ENCODE data around the gene TRIM62.

DNA sequence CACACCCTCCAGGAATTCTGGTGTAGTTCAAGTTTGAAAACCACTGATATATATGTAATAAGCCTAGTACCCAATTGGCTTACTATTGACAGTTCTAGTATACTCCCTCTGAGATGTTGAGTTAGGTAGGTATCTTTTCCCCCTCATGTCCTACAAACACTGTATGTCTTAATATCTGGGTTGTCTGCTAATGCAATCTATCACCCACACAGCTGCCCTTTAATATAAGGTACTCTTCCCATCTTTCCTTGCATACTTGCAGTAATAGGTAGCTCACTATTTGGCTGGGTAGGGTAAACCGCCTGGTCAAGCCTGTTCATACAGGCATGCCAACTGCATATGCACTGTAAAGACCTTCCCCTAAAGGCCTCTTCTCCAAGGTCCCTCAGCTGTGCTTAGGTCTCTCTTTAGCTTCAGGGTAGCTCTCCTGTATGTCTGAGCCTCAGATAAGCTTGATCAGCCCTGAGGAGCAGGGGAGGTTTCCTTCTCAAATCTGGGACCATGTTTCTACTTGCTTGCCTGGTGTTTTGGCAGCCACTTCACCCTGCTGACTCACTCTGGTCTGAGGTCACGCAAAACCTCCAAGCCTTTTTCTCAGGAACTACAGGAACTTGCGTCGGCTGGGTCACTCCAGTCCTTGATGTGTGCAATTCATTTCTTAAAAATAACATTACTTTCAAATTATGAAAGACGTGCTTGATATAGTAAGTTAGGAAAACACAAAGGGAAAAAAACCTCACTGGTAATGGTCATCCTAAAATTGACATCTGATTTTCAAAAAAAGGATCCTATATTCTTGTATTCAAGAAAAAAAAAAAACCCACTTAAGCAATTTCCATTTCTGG, 24.5 kb upstream of the RNF19B start:
- RRBS: no CpG with 5 or more reads among the region's 5 CpGs
CAGE:
- cytosol, long polyA plus RNA: no peak
- long polyA plus RNA: no peak
- nucleus, long polyA plus RNA: no peak

CAGE:
- cytosol, long polyA plus RNA: no peak
- long polyA plus RNA: no peak
- nucleus, long polyA plus RNA: no peak
These were observed 19.9 kb downstream of the TRIM62 start for GRCh38 chr1:33161988-33162239.

- RRBS: 1% methylated on average over 24 of the region's 43 CpGs
CAGE:
- cytosol, long polyA plus RNA: no peak
- long polyA plus RNA: no peak
- nucleus, long polyA plus RNA: no peak
These were observed at the start of gene TRIM62 for GRCh38 chr1:33181826-33182507. Gene TRIM62 (minus strand): TSS chr1:33182043.

DNA sequence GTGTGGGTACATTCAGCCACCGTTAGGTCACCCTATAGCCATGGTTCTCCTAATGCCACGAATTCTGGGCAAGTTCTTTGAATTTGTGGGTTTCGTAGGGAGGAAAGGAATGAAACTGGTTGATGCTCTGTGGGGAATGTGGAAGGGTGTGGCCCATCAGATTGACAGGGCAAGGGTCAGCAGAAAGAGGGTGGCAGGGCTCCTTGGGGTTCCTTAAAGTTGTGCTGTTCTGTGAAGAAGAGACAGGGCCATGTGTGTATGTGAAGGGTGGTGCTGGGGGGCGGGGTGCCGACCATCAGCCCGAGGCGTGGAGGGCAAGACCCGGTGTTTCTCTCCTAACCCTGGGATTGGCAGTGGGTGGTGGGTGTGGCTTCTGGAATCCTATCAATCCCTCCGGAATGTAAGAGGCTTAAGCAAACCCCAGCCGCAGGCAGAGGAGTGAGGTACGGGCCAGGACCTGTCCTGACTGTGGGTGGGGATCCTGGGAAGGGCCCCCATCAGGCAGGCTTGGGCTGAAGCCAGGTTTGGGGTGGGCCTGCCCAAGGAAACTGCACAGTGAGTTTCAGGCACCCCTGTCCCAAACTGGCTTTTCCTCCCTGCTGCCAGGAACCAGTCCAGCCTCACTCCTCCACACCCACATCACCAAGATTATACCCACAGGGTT, 35.3 kb upstream of the ZNF362 start:
- RRBS: 85% methylated on average over 2 of the region's 11 CpGs
CAGE:
- cytosol, long polyA plus RNA: no peak
- long polyA plus RNA: no peak
- nucleus, long polyA plus RNA: no peak

GRCh38 chr1:33244007-33244532, 12.2 kb upstream of the ZNF362 start:
- RRBS: no CpG with 5 or more reads among the region's 4 CpGs
CAGE:
- cytosol, long polyA plus RNA: no peak
- long polyA plus RNA: no peak
- nucleus, long polyA plus RNA: no peak

GRCh38 chr1:33256625-33257864, 753 bp downstream of the ZNF362 start:
- RRBS: 4% methylated on average over 27 of the region's 88 CpGs
CAGE:
- cytosol, long polyA plus RNA: no peak
- long polyA plus RNA: no peak
- nucleus, long polyA plus RNA: no peak

GRCh38 chr1:33258652-33259205, 2.4 kb downstream of the ZNF362 start:
- RRBS: no CpG with 5 or more reads among the region's 4 CpGs
CAGE:
- cytosol, long polyA plus RNA: no peak
- long polyA plus RNA: no peak
- nucleus, long polyA plus RNA: no peak

- RRBS: no CpG with 5 or more reads among the region's 2 CpGs
CAGE:
- cytosol, long polyA plus RNA: no peak
- long polyA plus RNA: no peak
- nucleus, long polyA plus RNA: no peak
These were observed 24.4 kb upstream of the A3GALT2 start for GRCh38 chr1:33345127-33345969.

DNA sequence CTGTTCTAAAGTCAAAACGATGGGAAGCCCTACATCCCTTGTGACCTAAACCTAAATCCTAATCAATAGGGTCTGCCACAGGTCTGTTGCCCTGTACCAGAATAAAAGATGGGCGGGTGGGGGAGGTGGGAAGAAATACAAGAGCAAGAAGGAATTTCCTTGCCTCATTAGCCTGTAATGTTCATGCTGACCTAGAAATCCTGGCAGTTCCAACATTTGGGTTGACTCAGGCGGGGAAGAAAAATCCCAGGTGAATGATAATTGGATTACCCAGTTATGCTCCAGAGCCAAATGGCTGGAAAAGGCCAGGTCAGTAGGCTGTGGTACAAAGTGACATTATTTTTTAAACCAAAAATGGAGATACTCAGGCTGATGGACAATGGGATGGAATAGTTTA, 27.3 kb upstream of the A3GALT2 start:
- RRBS: no CpG with 5 or more reads among the region's 3 CpGs
CAGE:
- cytosol, long polyA plus RNA: no peak
- long polyA plus RNA: no peak
- nucleus, long polyA plus RNA: no peak

GRCh38 chr1:33605986-33606847, 133.8 kb downstream of the ZSCAN20 start:
- RRBS: no CpG with 5 or more reads among the region's 15 CpGs
CAGE:
- cytosol, long polyA plus RNA: no peak
- long polyA plus RNA: no peak
- nucleus, long polyA plus RNA: no peak

- RRBS: no CpG with 5 or more reads among the region's 19 CpGs
CAGE:
- cytosol, long polyA plus RNA: no peak
- long polyA plus RNA: no peak
- nucleus, long polyA plus RNA: no peak
These were observed 1.8 kb upstream of the CSMD2 start for GRCh38 chr1:34166754-34167341.

DNA sequence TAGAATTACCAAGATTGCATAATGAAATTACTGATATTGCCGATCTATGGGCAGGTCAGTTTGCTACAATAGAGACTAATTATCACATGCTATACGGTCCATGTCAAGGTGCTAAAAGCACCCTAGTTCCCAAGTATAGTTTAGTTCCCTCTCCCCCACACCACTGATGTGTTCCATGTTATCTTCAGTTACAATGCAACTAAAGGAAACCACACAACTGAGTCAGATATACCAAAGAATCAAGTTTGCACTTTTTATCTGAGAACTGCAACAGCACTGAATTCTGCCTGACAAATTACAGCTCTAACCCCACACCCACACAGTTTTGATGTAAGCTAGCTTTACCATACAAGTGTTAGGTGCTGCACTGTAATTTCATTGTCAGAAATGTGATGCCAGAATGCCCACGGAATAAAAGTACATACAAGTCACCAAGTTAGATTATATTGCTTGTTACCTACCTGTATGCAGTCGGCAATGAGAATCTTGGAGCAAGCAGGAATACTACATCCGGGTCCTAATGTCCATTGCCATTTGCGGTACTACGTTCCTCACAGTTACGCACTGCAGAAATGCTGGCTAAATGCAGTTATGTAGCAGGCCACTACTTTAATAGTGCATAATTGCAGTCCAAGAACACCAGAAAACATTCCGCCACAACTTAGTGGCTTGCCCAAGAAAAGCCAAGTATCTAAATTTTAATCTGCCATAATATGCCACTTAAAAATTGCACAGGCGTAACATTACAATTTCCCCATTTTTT, 12.1 kb downstream of the SFPQ start:
- RRBS: no CpG with 5 or more reads among the region's 10 CpGs
CAGE:
- cytosol, long polyA plus RNA: no peak
- long polyA plus RNA: no peak
- nucleus, long polyA plus RNA: no peak

DNA sequence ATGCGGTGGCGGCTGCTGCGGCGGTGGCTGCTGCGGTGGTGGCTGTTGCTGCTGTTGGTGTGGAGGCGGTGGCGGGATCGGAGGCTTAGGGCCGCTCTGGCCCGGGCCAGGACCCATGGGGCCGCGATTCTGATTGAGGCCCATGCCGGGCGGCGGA, 272 bp downstream of the SFPQ start:
- RRBS: under 1% methylated on average over 6 of the region's 15 CpGs
CAGE:
- cytosol, long polyA plus RNA: no peak
- long polyA plus RNA: no peak
- nucleus, long polyA plus RNA: no peak

DNA sequence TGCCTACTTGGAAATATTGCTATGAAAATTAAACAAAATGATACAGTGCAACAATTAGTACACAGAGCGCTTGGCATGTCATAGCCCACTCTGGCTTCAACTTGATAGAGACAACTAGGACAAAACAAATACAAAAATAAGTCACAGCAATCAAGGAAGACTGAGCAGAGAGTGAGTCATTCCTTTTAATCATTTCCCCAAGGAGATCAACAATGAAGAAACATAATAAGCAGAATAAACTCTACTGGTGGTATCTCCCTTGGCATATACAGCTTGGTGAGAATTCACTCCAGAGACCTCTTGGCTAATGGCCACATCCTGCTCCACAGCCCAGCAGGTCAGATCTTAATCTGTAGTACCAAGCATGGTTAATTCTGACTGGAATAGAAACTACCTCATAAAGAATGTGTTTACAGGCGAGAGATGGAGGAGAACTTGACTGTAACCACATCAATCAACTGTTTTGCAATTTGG, 51.4 kb downstream of the KIAA0319L start:
- RRBS: no CpG with 5 or more reads among the region's 2 CpGs
CAGE:
- cytosol, long polyA plus RNA: no peak
- long polyA plus RNA: no peak
- nucleus, long polyA plus RNA: no peak

- RRBS: no CpG with 5 or more reads among the region's 57 CpGs
CAGE:
- cytosol, long polyA plus RNA: no peak
- long polyA plus RNA: no peak
- nucleus, long polyA plus RNA: no peak
These were observed 4.4 kb downstream of the TFAP2E start for GRCh38 chr1:35577284-35578095.

- RRBS: 3% methylated on average over 30 of the region's 75 CpGs
CAGE:
- cytosol, long polyA plus RNA: no peak
- long polyA plus RNA: no peak
- nucleus, long polyA plus RNA: no peak
These were observed 10.8 kb downstream of the C1orf216 start for GRCh38 chr1:35707660-35708449.

DNA sequence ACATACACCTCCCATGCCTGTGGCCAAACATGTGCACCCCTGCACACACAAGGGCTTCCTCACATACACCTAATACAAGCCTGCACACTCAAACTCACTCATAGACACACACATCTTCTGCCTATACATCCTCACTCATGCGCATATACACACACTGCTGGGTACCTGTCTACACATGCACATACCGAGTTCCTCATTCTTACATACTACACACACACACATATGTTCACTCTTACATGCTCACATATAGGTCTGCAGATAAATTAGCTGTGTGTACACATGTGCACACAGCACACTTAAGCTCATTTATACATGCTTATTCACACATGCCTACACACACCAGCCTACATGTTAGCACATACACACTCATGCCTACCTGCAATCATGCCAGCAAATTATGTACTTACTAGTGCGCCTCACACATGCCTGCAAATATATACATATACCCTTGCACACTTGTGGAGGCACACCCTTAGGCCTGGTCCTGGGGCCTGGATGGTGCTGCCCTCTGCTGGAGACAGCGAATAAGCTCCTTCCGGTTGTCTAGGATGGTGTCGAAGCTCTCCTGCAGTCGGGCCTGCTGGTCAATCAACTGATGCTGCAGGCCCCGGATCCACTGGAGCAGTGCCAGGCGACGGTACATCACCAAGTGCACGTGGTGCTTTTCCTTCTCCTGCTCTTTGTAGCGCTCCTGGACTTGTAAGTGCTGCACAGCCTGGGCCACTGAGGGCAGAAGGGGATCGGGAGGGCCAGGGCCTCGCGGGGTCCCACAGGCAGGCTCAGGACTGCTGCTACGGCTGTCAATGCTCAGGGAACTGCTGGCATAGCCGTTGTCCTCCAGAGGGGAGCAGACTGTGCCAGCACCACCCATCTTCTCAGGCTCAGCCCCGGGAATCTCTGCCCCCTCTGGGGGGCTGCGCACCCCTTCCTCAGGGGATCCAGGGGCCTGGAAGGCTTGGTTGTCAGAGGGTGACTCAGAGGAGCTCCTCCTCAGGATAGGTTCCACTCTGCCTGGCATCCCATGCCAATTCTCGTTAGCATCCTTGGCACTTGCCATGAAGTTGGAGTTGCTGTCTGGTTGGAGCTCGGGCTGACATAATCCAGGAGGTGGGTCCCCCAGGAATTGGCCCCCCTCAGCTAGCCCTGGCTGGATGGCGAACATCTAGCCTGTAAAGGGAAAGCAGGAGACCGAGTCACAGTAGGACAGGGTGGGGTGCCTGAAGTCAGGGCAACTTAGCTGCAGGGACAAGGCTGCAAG, 3.1 kb downstream of the C1orf216 start:
- RRBS: 6% methylated on average over 3 of the region's 23 CpGs
CAGE:
- cytosol, long polyA plus RNA: no peak
- long polyA plus RNA: no peak
- nucleus, long polyA plus RNA: no peak

DNA sequence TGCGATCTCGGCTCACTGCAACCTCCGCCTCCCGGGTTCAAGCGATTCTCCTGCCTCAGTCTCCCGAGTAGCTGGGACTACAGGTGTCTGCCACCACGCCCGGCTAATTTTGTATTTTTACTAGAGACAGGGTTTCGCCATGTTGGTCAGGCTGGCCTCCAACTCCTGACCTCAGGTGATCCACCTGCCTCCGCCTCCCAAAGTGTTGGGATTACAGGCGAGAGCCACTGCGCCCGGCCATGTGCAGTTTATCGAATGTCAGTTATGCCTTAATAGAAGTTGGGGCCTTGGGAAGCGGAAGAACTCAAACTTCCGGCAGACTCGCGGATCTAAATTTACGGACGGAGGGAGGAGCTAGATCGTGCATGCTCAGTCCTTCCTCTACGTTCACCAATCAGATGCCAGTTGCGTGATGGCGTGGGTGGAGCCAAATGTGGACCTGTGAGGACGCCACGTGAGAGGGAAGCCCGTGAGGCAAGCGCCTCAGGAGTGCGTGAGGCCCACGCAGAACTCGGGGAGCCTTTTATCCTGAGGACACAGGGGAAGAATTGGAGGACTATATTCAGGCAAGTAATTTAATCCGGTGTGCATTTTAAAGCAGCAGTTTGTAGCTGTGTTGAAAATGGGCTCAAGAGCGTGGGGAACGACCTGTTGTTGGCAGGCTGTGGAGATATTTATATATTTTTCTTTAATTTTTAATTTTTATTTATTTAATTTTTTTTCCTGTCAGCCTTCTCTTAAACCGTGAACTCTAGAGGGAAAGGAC, 13.5 kb upstream of the AGO1 start:
- RRBS: 87% methylated on average over 4 of the region's 35 CpGs
CAGE:
- cytosol, long polyA plus RNA: no peak
- long polyA plus RNA: no peak
- nucleus, long polyA plus RNA: no peak

DNA sequence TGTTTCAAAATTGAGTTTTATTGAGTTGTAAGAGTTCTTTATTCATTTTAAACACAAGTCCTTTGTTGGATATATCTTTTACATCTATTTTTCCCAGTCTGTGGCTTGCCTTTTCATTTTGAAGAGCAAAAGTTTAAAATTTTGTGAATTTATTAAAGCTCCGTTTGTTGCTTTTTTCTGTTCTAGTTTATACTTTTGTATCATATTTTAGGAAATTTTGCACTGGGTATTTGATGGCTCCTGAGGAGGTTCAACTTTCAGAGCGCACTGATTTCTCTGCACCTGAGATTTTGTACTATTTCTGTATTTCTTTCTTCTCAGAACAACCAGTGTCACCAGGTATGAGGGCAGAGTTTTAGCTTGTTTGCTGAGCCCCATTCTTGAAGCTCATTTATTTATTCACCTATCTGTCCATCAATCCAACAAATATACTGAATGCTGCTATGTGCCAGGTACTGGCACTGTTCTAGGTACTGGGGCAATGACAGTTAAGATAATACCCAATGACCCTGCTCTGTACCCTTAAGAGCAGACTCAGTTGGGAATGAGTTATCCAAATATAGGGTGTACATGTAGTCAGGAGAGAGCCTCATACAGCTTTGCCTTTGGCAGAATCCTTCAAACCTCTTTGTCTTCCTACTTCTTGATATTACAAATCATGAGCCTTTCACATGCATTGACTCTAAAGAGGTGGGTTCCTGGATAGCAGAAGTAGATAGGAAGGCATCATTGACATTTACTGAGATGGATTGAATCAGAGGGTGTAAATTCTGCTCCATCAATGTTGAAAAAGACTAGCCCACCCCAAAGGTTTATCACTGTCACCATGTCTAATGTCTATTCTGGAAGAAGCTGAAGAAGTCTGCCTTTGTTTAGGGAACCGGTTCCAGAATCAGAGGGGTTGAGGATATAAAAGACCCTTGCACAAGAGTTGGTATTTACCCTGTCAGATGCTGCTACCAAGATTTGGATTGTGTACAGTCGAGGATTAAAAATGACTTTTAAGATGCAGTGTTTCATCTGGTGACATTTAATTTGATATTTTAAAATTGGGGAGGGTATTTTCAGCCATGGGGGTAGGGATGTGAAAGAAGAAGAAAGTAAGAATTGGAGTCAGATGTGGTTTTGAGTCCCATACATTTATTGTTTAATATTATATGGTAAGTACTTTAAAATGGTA, 1.9 kb upstream of the AGO3 start:
- RRBS: no CpG with 5 or more reads among the region's 4 CpGs
CAGE:
- cytosol, long polyA plus RNA: no peak
- long polyA plus RNA: no peak
- nucleus, long polyA plus RNA: no peak

GRCh38 chr1:36093789-36094366, 5.2 kb downstream of the ADPRS start:
- RRBS: no CpG with 5 or more reads among the region's 7 CpGs
CAGE:
- cytosol, long polyA plus RNA: no peak
- long polyA plus RNA: no peak
- nucleus, long polyA plus RNA: no peak